AG09309 (cell line): ENCODE measurements around the gene PLPP7.

DNA sequence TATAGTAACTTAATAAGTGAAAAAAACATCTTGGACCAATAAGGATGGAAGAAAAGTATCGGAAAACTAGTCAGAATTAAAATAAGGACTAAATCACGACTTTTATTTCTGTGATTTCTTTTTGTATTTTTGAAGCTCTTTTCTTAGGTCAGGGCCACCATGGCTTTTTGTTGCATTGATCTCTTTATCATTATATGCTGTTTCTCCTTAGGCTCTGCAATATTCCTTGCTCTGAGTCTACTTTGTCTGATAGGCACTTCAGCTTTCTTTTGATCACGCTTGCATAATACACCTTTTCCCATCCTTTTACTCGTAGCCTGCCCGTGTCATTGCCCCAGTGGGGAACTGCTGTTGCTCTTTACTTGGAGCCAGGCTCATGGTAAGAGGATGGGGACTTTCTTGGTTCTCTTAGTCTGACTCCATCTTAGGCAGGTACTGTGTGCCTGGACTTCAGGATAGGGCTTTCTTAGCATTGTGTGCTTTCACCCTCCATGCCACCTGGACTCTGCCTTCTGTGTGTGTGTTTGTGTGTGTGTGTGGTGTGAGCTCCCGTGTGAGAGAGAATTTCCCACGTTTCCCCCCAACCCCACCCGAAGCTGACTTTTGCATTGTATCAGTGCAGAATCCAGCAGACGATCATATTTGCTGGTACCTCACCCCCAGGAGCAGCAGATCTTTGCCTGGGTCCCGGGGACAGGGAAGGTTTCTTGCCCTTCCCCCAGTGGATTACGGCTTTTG lies 48.1 kb upstream of the ABL1 start:
- RRBS, result 93% methylated on average over 1 of the region's 11 CpGs

DNA sequence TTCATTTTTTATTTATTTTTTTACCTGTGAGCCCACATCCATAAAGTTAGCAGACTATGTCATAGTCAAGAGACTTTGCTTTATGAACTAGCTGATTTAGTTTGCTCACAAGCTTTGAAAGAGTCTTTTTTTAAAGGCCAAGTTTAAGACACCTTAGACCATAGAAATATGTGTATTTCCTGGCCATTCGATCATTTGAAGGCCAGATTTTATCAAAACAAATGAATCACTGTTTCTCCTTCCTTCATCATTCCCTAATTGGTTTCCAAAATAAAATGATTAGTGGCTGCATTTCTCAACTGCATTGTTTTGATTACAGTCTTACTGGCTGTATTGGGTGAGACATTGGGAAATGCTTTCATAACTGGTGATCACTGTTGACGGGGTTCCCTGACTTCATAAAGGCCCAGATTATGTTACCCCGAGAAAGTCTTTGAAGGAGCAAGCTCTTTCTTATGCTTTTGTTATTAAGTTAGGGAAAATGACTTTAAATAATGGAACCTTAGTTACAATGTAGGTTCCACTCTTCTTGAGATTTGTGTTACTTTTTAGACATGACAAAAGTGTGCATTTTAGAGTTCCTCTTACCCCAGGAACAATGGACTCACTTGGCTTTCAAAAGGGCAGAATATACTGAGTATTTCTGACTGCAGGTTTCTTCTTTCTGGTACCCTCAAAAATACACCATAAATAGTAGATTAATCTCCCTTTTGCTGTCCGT lies 40.6 kb upstream of the ABL1 start:
- RRBS, result no CpG with 5 or more reads among the region's 4 CpGs

DNA sequence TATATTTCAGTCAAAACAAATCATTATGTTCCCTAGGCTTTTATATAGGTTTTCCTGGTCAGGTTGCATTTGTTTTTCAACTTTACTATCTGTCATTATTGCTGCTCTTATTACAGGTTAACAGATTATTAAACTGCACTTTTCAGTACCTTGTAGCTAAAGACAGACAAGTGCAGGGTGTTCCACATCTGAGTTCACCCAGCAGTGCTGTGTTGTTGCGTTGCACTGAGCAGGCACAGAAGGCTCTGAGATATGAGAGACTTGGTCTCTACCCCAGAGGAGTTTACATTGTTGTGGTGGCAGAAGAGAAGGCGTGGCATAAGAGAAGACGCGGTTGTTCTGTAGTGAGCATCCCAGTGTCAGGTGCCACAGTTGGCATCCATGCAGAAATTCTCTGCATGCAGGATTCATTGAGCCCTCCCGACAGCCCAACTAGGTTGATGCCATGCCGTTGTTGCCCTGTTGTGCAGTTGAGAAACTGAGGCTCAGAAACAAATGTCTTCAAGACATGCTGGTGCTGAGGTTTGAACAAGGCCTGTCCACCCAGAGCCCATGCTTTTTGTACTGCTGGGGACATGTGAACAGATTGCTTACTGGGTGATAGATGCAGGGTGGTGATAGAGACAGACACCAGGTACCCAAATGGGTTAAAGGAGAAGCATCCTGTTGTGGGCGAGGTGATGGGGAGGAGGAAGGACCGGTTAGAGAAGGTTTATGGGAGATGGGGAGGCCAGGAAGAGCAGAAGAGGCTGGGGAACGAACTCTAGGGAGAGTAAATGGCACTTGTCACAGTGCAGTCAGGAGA lies 8.1 kb downstream of the ABL1 start:
- RRBS, result no CpG with 5 or more reads among the region's 9 CpGs

DNA sequence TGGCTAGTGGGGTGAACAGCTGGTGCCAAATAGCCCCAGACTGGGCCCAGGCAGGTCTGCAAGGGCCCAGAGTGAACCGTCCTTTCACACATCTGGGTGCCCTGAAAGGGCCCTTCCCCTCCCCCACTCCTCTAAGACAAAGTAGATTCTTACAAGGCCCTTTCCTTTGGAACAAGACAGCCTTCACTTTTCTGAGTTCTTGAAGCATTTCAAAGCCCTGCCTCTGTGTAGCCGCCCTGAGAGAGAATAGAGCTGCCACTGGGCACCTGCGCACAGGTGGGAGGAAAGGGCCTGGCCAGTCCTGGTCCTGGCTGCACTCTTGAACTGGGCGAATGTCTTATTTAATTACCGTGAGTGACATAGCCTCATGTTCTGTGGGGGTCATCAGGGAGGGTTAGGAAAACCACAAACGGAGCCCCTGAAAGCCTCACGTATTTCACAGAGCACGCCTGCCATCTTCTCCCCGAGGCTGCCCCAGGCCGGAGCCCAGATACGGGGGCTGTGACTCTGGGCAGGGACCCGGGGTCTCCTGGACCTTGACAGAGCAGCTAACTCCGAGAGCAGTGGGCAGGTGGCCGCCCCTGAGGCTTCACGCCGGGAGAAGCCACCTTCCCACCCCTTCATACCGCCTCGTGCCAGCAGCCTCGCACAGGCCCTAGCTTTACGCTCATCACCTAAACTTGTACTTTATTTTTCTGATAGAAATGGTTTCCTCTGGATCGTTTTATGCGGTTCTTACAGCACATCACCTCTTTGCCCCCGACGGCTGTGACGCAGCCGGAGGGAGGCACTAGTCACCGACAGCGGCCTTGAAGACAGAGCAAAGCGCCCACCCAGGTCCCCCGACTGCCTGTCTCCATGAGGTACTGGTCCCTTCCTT lies 9.8 kb downstream of the QRFP start:
- RRBS, result 89% methylated on average over 4 of the region's 30 CpGs

DNA sequence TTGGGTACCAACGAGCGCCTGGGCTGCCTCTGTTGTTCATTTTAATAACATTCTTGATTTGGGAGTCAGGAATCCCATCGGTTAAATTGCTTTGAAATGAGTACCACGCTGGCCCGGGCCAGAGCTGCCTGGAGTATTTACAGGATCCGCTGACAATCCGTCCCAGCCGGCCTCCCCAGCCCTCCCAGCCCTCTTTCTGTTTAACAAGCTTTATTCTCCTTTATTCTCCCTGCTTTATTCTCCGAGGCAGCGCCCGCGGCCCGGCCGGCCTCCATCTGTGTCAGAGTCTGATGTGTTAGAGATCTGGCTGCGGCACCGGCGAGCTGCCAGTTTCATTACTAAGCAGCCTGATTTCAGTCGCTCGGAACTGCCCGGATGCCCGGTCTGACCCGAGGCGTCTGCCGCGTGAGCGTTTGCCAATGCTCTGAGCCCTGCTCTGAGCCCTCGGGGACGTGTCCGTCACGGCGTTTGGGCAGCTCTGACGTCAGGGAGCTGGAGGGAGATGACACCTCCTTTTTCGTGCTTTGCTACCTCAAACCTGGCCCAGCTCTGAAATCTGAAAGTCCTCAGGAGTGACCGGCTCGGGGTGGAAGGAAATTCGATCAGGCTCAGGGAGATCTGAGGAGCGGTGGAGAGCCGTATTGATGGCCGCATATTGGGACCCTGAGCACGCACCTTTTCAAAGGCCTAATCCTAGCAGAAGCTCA lies 16.6 kb upstream of the QRFP start:
- RRBS, result 6% methylated on average over 14 of the region's 40 CpGs

DNA sequence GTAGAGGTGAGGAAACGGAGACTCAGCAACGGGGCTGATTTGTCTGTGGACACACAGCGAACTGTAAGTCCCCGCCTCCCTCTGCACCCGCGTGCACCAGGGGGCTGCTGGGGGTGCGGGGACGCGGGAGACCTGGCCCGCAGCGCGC lies 1.0 kb downstream of the FIBCD1 start:
- RRBS, result no CpG with 5 or more reads among the region's 12 CpGs

DNA sequence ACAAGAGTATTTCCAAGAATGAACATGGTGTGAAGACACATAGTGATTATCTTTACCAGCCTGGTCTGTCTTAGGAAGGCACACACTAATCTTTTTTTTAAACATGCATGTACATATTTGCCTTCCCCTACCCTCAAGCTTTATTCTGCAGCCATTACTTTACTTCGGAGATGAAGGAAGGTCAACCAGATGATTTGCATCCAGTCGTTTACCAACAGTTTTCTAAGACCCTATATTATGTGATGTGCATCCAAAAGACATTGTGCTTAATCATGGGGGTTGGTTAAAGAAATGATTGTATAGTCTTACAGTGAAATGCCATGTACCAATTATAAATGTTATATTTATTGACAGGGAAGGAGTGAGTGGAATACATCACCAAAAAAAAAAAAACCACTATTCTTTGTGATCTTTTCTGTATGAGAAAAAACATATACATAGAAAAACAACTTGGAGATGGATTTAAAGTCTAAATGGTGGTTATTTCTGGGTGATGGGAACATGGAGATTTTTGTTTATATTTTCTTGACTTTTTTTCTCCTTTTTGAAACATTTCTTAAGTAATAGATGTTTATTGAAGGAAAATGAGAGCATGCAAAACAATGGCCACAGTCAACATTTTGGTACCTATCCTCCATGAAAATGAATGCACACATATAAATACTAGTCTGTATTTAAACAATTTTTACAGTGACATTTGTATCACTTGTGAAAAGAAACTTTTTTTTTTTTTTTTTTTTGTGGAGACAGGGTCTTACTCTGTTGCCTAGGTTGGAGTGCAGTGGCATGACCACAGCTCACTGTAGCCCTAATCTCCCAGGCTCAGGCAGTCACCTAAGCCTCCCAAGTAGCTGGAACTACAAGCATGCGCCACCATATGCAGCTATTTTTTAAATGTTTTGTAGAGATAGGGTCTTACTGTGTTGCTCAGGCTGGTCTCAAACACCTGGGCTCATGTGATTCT lies 15.7 kb downstream of the NUP214 start:
- RRBS, result no CpG with 5 or more reads among the region's 3 CpGs

DNA sequence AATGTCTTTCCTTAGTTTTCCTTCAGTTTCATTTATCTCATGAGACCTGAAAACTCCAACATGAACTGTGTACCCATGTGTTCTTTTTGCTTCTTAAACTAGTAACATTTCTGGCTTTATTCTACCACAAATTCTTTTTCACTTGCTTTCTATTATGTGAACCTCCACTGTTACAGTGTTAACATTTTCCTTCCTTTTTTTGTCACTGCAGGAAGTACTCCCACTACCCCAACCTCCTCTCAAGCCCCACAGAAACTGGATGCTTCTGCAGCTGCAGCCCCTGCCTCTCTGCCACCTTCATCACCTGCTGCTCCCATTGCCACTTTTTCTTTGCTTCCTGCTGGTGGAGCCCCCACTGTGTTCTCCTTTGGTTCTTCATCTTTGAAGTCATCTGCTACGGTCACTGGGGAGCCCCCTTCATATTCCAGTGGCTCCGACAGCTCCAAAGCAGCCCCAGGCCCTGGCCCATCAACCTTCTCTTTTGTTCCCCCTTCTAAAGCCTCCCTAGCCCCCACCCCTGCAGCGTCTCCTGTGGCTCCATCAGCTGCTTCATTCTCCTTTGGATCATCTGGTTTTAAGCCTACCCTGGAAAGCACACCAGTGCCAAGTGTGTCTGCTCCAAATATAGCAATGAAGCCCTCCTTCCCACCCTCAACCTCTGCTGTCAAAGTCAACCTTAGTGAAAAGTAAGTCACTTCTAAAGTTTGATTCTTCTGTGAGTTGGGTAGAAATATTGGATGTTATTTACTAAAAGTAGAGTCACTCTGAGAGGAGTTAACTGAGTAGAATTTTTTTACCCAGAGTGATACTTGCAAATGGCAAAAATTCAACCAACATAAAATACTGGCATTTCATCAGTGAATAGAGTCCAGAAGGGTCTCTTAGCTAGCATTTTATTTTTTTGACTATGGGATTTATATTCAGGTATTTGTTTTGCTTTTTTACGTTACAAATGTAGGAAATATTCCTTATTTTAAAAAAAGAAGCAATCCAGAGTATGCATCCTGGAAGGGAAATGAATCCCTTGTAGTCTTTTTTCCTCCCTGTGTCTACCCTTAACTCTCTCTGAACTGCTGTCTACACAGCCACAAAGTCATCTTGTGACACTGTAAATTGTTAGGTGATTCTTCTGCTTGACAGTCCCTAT lies 19.1 kb downstream of the NUP214 start:
- RRBS, result no CpG with 5 or more reads among the region's 4 CpGs

DNA sequence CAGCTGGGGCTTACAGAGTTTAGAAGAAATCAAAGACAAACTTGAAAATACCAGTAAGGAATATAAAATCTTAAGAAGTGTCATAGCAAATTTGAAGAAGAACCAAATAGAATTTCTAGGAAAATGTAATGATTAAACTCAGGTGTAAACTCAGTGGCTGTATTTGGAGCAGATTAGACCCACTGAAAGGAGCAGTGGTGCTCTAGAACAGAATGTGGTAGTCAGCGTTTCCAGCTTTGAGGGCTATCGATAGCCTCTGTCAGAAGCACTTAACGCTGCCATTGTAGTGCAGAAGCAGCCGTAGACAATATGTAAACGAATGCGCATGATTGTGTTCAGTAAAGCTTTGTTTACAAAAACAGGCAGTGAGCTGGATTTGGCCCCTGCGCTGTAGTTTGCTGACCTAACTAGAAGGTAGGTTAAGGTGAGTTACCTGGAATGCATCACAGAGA lies 72.1 kb downstream of the FAM78A start:
- RRBS, result no CpG with 5 or more reads among the region's 7 CpGs

GRCh38 chr9:131235124-131236249 lies 40.8 kb downstream of the FAM78A start:
- RRBS, result 97% methylated on average over 4 of the region's 27 CpGs

DNA sequence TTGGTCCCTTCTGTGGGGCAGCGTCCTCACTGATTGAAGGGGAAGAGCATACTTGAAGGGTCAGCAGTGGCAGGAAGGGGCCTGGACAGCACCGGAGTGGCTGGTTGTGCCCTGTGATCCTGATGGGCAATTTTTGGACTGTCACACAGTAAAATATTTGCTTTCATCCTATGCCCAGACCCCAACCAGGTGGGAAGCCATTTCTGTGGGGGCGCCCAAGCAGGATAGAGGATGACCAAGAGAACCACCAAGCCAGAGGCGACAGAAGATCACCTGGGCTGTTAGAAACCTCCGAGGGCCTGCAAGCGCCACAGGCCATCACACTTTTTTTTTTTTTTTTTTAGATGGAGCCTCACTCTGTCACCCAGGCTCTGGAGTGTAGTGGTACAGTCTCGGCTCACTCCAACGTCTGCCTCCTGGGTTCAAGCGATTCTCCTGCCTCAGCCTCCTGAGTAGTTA lies 21.2 kb downstream of the FAM78A start:
- RRBS, result no CpG with 5 or more reads among the region's 9 CpGs

GRCh38 chr9:131262635-131263068 lies 13.7 kb downstream of the FAM78A start:
- RRBS, result no CpG with 5 or more reads among the region's 9 CpGs

GRCh38 chr9:131277356-131278661 lies 1.5 kb upstream of the FAM78A start:
- RRBS, result 4% methylated on average over 23 of the region's 131 CpGs

DNA sequence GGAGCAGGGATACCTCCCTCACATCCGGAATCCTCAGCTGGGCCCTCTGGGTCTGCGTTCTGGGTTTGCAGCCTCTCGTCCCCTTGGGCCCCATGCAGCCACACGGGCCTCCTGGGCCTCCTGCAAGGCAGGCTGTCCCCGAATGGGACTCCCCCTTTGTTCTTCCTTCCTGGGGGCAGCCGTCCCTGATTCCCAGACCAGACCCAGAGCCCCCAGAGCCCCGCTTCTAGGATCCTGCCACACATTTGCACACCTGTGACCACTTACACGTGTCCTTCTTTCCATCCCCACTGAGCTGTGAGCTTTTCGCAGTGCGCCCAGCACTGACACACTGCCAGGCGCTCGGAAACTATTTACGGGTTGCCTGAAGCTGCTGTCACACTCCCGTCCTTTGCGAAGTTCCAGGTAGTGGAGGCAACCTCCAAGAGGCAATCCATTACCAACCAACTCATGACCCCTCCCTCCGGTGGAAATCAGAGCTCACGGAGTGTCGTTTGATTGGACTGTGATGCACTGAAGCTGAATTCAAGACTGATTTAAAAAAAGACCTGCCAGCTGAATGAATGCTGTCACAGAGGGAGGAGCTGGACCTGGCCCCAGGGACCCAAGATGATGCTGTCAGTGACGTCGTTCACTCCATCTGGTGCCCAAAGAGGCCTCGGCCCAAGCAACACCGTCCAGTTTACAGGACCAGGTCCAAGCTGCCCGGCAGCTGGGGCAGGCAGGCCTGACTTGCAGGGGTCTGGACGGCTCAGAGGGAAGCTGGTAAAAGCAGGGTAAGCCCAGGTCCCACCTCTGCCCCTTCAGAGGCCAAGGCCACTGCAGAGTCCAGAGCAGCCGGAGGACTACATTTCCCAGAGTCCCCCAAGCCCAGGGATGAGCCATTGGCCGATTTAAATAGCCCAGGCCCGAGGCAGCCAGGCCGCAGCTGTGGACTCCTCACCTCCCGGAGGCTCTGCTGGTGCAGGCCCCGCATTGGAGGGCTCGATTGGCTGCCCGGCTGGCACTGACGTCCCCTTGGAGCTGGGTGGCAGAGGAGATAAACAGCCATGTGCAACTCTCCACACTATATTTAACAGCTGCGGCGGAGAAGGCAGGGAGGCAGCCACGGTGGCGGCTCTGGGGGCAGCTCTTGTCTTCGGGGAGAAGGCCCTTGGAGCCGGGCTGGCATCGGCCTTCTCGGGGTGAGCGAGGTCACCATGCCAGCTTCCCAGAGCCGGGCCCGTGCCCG lies at the start of gene PLPP7:
Gene PLPP7, plus strand, starts transcription at position 925 of the 1,231 bp plus-strand sequence.
- RRBS, result 12% methylated on average over 11 of the region's 45 CpGs

GRCh38 chr9:131290030-131290696 lies 640 bp downstream of the PLPP7 start:
- RRBS, result 32% methylated on average over 2 of the region's 33 CpGs

DNA sequence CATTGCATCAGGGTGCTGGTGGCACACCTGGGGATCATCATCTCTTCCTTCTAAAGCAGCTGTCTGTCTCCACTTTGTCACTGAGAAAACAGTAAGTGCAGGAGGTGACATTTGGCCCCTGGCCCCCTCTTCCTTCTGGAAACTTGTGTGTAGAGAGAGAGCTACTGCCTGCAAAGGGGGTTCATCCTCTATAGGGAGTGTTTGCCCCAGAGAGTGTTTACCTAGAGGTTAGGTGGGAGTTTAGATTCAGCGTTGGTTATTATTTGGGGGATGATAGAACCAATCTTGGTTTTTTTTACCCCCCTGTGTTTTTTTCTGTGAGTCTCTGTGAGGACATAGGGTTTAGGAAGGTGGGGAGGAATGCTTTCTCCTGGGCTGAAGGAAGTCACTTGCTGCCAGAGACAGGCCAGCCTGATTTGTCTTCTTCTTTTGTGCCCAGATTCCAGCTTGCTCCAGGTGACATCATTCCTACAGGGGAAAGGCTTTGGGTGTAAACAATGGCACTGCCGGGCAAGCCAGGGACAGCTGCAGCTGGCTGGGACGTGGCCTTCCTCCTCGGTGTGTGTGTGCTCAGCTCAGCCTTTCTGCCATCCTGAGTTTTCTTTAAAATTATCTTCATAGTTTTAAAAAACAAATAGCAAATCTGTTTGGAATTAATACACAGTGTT lies 24.4 kb downstream of the PRRC2B start:
- RRBS, result no CpG with 5 or more reads among the region's 4 CpGs

DNA sequence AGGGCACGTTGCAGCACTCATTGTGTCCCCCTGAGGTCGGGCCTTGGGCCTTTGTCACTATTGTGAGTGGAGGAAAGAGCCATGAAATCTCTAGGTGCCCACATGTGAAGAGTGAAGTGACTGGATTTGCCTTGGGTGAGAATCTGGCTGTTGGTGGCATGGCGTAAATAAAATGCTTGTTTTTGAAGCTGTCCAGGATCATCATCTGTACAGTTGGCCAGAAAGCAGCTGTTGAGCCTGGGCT lies 27.6 kb downstream of the PRRC2B start:
- RRBS, result no CpG with 5 or more reads among the region's 3 CpGs

DNA sequence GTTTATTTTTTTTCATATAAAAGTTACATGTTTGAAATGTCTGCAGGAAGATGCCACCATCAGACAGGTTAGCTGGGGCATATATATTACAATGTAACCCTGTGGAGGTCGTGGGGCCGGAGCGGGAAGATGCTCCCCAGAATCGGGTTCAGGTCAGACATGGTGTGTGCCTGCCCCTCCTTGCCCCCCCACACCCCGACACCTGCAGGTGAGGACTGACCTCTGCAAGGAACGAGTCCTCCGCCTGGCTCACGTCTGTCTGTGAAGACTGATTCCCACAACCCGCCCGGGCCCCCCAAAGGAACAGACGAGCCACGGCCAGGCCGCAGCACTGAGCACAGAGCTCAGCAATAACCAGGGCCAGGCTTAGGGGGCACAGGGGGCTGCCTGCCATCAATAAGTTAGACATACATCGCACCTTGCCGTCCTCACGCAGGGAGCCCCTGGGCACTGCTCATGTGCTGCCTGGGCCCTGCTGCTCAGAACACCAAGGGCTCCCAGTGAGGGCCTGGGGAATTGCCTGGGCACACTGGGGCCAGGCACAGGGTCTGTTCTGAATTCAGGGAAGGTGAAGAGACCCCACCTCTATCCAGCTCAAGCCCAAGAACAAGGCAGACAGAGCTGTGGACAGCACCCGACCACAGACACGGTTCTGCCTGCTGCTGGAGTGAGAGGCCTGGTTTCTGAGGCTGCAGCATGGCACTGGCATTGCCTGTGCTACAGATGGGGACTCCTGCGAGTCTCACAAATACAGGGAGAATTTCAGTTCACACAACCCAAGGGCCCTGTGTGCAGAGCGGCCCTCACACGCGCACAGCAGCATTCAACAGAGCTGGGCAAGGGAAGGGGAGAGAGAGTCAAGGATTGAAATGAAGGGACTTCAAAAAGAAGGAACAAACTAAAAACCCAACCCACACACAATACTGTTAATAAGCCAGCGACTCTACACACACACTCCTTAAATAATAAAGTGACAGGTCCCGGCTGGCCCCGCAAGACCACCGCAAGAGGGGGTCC lies 31.8 kb downstream of the PRRT1B start:
- RRBS, result no CpG with 5 or more reads among the region's 26 CpGs

DNA sequence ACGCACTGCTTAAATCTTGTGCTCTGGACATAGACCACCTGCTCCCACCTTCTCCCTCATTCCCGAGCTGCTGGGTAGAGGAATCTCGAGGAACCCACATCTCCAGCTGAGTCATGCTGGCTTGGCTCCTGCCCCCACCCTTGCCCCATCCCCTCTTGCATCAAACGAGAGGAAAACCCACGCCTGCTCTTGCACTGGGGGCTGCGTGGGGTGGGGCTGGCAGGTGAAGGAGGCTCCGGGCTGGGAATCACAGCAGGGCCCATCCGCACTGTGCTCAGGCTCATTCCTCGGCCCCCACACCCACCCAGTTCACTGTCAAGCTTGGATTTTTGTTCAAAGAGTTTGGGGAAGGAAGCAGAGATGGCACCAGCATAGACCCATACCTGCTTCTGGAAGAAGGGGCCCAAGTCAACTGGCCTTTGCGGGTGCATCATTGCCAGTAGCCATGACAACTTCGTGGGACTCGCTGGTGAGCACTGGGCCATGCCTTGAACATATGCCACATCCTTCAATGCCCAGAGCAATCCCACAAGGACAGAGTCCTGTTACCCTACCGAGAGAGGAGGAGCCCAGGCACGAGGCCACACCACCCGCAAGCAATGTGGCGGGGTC lies 48.3 kb downstream of the PRRT1B start:
- RRBS, result no CpG with 5 or more reads among the region's 16 CpGs

GRCh38 chr9:131598109-131598663 lies 52.9 kb downstream of the PRRT1B start:
- RRBS, result 85% methylated on average over 2 of the region's 20 CpGs